Pulmonary lymph node (tissue), 1 donor: ENCODE measurements around a stretch of chr20.

- PRO-cap = no peak
Measured at GRCh38 chr20:56626374-56626735, 2.8 kb upstream of the TFAP2C start.

GRCh38 chr20:56626736-56627194 is 2.3 kb upstream of the TFAP2C start:
- PRO-cap = unidirectional peak, plus-strand start at chr20:56627127

DNA sequence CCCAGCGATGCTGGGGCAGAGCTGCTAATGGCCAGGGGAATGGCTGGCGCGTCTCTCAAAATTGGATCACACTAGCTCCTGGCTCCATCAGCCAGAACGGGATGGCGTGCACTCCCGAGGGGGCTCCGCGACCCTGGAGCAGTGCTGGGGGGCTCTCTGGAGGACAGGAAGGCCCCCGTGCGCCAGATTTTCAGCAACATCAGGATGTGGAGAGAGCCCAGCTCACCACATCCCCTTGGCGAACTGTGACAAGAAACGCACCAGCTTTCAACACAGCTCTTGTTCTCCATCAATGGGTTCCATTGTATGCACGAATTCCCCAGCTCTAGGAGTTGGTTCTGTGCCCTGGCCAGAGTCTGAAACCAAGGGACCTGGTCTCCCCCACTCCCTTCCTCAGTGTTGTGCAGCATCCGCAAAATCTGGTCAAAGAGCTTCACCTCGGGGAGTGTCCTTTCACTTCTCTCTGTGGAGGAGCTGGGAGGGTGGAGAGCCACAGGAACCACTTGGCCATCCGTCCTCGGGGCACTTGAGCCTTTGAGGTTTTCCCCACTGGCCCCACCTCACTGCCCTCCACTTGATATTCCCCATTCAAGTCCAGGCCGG is 74.2 kb downstream of the TFAP2C start:
- PRO-cap = no peak

DNA sequence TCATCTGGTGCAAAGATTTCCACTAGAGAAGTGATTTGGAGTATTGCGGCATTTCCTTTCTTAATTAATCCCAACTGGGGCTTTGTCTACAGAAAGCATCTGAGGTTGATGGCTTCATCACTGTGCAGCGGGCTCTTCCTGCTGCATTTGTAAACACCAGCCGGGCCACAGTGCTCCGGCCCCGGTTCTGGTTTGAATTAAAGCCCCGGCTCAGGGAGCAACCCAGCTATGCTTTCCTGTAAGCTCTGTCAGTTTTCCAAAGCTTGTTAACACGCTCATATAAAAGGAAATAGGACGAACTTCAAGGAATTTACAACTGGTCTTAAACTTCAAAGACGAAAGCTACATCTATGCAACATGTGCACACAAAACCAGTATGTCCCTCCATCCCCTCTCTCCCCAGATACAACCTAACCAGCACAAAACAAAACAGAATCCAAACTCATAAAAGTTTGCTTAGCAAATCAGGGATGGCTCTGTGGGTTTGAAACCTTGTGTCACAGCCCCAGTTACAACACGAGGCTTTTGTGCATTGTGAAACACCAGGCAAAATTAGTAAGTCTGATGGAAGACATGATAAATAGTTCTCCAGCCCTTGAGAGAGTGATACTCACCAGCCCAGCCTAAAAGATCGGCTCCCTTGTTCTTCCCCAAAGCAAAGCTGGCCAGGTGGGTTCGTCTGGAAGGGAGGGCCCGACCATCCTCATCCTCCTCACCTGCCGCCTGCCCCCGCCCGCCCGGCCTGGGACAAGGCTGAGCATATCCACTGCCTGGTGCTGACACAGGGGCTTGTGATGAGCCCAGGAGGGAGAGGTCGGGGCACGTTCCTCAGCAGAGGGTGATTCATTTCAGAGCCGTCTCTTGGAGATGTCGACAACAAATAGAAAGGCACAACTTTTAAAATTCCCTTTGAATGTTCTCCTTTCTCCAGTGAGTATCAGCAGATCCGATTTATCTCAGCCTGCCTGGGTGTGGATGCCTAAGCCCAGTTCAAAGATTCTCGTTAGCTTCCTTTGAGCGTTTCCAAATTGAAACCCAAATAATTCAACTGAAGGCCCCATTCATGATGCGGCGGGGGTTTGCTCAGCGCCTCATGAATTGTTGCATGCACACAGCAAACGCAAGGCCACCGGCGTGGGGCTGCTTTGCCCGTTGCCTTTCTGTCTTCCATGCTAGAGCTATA is 198.0 kb downstream of the TFAP2C start:
- PRO-cap = no peak

- PRO-cap = no peak
Measured at GRCh38 chr20:57148133-57148885, 118.1 kb downstream of the BMP7 start.

DNA sequence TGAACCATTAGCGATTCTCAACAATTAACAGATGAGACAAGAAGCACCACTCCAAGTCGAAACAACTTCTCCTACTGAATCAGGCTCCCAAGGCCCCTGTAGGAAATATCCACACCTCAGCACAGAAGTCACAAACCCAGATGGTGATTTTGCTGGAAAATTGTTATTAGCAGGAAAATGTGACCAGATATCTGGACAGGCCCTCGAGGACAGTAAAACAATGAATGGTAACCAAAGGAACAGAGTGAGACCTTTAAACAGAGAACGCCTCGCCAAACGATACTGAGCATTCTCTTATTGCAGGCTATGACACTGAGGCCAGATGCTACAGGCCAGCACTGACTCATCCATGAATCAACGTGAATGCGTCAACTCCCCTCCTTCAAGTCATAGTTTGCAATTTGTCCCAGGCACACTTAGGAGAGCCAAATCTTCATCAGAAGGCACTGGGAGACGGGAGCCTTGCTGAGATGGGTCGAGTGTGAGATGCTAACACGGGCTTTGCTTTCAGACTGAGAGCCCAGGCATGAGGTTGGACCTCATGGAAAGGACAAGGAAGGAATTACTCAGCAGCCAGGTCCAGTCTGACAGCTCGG is 60.9 kb downstream of the BMP7 start:
- PRO-cap = no peak

DNA sequence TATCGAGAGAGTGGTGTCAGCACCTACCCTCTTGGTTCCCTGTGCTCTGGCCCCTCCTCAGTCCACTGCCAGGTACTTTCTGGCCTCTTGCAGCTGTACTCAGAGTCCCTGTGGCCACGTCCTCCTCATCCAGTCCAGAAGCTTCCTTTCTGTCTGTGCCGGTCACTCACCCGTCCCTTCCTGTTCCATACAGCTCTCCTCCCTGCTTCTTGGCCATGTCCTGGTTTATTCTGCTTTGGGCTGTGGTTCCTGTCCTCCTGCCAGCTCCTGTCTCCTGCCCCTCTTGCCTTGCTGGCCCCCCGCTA is 15.6 kb upstream of the RBM38 start:
- PRO-cap = no peak

DNA sequence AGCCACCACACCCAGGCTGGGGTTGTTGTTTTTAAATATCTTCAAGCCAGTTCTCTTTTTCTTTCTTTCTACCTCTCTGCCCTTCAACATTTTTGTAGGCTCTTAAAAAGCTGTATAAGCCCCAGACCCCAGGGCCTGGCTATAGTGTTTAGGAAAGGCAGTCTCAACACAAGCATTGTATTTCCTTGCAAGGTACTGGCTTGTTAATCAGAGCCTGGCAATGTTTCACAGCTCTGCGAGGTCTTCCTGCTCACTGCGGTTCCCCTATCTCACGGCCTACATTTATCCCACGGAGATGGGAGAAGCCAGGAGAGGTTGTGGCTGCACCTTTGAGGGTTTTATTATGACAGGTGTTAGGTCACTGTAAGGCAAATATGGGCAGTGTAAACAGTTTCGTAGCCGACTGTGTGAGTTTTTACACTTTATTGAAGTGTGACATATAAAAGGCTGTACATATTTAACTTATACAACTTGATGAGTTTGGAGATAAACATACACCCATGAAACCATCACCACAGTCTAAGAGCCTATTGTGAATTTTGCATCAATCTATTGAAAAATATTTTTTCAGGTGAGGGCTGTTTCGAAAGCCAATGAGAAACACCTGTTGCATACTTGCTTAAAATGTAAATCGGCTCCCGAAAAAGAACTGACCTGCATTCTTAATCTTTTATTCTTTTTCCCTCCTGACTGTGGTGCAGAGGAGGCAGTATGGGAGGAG is 7.7 kb upstream of the RBM38 start:
- PRO-cap = no peak

- PRO-cap = no peak
Measured at GRCh38 chr20:57393624-57394675, 2.8 kb downstream of the RBM38 start.

GRCh38 chr20:57408060-57408717 is 17.0 kb downstream of the RBM38 start:
- PRO-cap = no peak

- PRO-cap = no peak
Measured at GRCh38 chr20:57435414-57436284, 44.5 kb downstream of the RBM38 start.

- PRO-cap = no peak
Measured at GRCh38 chr20:57531941-57532513, 7.1 kb upstream of the CTCFL start.

GRCh38 chr20:57566371-57567157 is 5.7 kb downstream of the PCK1 start:
- PRO-cap = no peak

DNA sequence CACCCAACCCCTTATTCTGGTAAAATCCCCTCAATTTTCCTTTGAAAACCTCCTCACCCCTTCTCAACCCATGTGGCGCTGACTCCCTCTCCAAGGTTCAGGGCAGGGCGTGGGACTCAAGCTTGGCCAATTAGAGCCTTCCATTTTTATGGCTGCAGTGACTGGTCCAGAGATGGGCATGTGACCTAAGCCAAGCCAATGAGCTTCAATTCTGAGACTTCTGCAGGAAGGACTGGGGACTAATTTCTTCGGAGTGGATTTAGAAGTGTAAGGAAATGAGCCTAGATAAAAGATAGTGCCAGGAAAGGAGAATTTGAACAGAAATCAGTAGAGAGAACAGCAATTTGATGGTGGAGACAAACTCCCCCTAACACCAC is 10.0 kb upstream of the ZBP1 start:
- PRO-cap = no peak

DNA sequence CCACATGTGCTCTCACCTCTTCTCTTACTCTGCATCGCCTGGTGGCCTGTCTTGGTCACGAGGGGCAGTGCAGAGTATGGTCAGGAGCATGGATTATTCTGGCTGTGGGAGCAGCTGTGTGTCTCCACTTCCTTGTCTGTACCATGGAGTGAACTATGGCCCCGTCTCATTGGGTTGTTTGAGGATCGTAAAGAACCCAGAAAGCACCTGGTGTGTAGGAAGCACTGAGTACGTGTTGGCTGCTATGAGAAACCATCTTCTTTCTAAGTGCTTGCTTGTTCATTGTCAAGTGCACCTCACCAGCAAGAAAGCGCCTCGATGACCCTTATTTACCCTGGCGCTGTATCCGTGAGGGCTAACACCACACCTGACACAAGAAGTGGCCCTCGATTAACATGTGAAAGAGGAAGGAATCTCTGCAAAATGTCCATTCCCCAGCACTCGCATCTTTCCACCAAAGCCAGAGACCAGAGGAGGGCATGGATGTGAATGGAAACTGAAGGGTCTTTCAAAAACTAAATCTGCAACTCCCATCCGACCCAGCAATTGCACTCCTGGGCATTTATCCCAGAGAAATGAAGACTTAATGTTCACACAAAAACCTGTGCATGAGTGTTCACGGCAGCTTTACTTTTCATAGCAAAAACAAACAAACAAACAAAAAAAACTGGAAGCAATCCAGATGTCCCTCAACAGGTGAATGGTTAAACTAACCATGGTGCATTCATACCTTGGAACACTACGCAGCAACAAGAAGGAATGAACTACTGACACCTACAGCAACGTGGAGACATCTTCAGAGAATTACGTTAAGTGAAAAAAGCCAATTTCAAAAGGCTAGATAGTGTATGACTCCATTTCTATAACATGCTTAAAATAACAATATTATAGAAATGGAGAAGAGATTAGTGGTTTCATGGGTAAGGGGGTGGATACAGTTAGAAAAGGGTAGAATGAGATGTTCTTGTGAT is 32.4 kb downstream of the PMEPA1 start:
- PRO-cap = no peak

DNA sequence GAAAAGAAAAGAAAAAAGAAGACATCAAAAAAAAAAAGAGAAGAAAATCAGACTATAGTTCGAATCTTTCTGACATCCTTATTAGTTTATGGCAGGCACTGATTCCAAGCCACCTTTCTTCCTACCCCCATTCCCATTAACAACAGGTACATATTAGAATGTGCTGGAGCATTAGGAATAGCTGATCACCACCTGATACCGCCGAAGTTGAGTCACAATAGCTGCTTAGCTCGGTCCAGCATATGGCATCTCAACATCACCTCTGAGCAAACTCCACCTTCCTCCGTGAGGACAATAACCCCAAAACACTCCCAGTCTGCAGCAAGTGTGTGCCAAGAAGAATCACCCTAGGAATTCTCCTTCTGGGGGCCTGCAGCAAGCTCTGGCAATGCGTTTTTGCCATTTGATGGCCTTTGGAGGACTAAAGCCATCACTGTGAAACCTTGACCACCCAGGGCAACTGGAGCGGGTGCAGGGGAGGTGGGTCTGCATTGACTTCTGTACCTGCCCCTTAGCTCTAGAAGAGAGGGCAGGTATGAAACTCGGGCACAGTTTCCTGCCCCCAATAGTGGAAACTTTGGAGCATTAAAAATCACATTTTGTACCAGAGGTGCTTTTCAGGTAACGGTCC is 8.7 kb downstream of the PMEPA1 start:
- PRO-cap = no peak

DNA sequence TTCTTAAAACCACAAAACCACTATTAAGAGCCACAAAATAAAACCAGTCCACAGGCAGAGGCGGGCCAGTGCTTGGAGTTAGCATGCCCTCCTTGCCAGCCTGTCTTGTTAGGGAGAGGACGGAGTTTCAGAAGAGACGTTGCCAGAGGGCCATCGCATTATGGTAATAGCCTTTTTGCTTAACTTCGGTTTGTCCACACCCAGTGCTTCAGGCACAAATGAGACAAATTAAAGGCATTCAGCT is 159.6 kb upstream of the C20orf85 start:
- PRO-cap = no peak

- PRO-cap = unidirectional peak, plus-strand start at chr20:58182976
Measured at GRCh38 chr20:58182747-58183235, 32.1 kb downstream of the C20orf85 start.

DNA sequence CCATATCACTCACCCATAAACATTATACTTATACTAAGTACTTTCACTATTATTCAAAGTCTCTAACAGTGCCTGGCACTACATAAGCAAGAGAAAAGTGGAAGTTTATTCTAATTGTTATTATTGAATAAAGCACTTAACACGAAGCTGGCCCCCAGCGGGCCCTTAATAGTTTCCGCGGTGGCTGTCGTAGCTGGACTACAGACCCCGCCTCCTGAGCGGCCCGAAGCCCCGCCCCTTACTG is 306 bp upstream of the VAPB start:
- PRO-cap = bidirectional peak, plus-strand start outside the sequence, minus-strand start at position 167 of the sequence

DNA sequence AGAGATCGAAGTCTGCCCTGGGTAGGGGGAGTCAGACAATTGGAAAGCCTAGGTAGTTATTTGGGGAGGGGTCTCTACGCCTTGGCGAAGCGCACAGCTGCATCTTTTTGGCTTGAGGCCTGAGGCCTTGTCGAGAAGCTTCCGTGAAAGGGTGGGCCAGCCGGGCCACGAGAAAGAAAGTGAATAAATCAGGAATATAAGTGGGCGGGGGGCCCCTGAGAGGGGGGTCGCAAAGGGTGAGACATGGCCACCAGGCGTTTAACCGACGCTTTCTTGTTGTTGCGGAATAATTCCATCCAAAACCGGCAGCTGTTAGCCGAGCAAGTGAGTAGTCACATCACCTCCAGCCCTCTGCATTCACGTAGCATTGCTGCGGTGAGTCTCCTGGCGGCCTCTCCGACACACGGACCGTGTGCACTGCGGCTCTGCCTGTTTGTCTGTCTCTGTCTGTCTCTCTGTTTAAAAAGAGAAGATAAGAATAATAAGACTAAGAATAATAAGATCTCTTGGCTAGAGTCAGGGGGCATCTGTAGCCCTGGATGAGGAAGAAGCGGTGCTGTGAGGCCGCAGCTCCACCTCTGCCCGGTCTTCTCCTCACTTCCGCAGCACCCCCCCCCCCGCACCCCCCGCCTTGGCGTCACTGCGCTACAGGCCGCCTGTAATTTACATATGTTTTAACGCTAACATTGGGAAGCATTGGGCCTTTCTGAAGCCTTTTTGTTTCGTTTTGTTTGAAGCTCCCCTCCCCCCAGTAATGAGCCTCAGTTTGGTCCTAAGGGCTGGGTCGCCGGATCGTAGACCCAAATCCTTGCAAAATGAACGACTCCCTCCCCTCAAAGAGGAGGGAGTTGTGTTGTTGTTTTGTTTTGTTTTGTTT is 919 bp downstream of the STX16 start:
- PRO-cap = bidirectional peak, plus-strand start at position 764 of the sequence, minus-strand start at position 592 of the sequence